Mesenteric fat pad (tissue), 1 donor: ENCODE measurements around a stretch of chr14.

GRCh38 chr14:61696471-61696752 lies 1.1 kb downstream of the HIF1A start:
- PRO-cap, result no peak

GRCh38 chr14:61720308-61720924 lies 25.1 kb downstream of the HIF1A start:
- PRO-cap, result no peak

DNA sequence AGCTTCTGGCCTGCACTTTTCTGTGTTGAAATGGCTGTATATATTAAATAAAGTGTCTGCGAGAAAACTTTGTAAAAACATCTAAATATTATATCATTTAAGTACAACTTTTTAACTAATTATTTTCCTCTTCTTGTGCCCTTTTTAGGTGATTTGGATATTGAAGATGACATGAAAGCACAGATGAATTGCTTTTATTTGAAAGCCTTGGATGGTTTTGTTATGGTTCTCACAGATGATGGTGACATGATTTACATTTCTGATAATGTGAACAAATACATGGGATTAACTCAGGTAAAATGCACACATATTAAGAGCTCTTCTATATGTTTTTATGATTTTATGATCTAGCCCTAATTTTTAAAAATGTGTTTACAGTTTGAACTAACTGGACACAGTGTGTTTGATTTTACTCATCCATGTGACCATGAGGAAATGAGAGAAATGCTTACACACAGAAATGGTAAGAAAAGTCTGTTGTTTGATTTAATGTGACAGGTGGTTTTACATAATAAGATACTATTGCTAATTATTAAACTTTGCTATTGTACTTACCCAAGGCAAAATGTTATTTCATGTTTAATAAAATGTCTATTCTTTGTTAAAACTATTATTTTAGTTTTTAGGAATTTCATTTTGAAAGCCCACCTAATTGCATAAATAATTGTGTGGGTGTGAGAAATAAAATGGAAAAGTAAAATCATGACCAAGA lies 26.2 kb downstream of the HIF1A start:
- PRO-cap, result no peak

DNA sequence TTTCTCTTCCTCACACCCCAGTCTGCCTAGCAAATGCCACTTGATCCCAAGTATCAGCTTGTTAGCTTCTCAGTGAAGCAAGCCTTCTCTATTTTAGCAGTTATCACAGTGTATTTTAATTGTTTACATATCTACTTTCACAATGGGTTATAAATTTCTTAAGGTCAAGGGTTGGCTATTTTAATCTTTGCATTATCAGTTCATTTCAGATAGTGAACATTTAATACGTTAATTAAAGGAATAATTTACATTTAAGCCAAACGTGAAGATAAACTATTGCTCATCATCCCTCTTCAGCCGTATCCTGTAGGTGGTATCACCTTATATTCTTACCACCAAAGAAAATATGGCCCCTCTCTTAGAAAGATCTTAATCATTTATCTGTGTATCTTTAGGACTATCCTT lies 26.8 kb upstream of the SNAPC1 start:
- PRO-cap, result no peak

GRCh38 chr14:63192045-63192512 lies 12.2 kb upstream of the RHOJ start:
- PRO-cap, result no peak

DNA sequence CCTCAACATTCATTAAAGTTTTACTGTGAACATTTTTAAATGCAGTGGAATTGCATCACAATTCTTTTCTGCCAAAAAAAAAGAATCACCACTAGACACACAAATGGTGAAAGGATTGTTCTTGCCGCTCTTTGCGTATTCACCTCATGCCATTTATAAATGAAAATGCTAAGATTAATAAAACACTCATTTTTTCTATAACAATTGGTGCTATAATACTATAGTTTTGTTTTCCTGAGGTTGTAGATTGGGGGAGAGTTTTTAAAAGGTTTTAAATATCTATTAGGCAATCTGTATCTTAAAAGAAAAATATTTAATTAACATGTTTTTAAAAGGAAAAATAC lies 1.1 kb downstream of the RHOJ start:
- PRO-cap, result no peak

- PRO-cap, result no peak
Observed at GRCh38 chr14:63424008-63424478, 105.3 kb upstream of the GPHB5 start.

DNA sequence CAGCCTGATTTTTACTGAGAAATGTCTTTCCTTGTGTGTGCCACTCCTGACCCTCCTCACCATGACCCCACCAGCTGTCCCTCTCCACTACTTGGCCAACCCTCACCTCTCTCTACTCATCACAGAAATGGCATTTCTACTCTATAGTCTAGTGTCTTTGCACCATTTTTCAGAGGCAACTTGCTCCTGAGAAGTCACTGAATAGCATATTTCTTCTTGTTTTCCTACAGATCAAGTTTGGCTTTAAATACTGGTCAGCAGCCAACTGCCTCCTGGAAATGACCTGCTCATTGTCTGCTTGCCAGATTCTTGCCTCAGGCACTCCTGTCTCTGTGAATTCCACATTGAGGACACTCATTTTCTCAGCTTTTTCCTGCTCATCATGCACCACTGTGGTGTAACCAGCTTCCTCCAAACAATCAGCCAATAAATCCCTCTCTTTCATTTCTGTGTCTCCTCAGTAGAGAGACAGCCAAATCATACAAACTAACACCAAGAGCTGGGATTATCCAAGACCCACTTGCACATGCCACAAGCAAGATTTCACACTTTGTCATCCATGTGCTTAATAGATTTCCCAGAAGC lies 105.2 kb downstream of the PPP2R5E start:
- PRO-cap, result no peak

DNA sequence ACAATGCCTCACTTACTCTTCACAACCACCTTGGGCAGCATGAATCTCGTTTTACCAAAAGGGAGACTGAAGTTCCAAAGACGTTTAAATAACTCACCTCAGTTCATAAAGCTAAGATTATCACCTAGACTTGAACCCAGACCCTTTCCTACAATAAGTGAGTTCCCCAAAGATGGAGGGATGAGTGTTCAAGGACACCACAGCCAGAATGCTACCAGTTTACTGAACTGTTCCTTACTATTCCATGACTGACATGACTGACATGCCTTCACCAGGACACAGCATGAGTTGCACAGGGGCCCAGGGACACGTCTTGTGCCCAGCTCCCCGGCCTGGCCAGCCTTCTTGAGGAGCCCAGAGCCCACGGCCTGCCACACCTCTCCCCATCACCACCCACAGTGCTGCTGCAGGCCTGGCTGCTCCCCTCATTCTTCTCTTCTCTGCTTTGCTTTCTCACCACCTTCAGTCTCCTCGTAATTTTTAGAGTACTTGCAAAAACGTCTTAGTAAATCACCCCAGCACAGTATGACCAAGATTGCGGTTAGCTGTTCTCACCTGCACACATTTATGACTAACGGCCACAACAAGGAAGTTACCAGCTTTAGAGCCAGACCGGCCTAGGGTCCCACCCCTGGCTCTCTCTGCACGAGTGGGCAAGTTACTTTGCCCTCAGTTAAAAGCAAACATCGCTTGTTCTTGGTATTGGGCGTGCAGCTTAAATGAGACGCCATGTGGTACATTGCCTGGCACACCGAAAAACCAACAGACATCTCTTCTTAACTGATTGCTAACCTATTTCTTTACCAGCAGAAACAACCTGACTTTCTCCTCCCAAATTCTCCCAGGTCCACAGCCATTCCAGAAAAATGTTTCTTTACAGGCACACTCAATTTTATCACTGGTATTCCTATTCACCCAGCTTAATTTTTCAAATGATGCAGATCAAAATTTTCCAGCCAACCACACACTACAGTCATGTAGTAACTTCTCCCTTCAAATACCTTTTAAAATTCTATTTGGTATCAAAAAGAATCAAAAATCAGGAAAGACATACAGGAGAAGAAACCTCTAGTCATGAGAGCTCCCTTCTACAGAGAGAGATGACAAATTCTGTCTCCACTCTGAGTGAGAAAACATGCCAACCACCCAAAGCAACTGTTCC lies 18.4 kb downstream of the PPP2R5E start:
- PRO-cap, result no peak

DNA sequence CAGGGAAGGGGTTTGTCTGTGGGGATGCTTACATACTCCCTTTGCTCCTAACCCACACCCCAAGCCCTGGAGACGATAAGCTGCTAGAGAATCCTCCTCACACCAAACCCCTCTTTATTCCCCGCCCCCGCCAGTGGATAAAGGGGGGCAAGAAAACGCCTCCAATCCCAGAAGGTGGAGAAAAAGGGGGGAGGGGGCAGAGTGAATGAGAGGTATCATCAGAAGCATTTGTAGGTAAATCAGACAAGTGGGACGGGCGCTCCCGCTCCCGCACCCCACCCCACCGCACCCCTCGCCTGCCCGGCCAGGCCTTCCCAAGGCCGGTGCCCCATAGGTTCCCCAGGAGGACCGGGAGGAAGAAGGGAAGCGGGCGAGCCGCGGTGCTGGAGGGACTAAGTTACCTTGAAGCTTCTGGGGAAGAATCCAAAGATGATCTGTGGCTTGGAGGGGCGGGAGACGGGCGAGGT lies 766 bp downstream of the PPP2R5E start:
- PRO-cap, result no peak

GRCh38 chr14:63641120-63641387 lies 617 bp downstream of the WDR89 start:
- PRO-cap, result no peak

DNA sequence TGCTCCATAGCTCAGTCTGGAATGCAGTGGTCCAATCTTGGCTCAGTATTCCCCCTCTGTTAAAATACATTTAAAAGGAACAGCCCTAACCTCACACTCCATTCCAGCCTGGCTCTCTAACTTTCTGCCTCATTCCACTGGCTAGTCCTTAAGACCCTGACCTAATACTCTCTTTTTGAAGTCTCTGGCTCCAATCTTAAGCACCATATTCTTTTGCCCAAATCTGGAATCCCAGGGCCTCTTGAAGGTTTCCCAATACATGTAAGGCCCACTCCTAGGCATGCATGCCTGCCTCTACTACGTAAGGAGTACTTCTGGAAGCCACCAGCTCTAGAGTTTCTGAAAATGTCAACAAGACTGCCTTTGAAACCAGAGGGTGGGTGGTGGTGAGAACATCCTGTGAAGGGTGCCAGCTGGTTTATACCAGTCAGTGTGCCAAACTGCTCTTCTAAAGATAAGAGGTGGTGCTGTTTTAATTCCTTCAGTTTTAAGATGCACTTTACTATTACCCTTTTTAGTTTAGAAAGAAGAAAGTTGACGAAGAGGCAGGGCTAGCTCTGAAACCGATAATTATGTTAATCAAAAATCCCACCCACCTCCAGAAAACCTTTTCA lies 8.6 kb upstream of the WDR89 start:
- PRO-cap, result no peak

GRCh38 chr14:63759542-63759826 lies 31.6 kb upstream of the SGPP1 start:
- PRO-cap, result no peak

- PRO-cap, result no peak
Observed at GRCh38 chr14:63869679-63870287, 17.0 kb downstream of the SYNE2 start.

- PRO-cap, result no peak
Observed at GRCh38 chr14:63936613-63937498, 84.1 kb downstream of the SYNE2 start.

GRCh38 chr14:63998710-63999260 lies 146.0 kb downstream of the SYNE2 start:
- PRO-cap, result no peak

- PRO-cap, result no peak
Observed at GRCh38 chr14:64031032-64031394, 178.2 kb downstream of the SYNE2 start.

GRCh38 chr14:64098595-64098854 lies 195.6 kb downstream of the ESR2 start:
- PRO-cap, result no peak

GRCh38 chr14:64235958-64236779 lies 58.0 kb downstream of the ESR2 start:
- PRO-cap, result no peak

DNA sequence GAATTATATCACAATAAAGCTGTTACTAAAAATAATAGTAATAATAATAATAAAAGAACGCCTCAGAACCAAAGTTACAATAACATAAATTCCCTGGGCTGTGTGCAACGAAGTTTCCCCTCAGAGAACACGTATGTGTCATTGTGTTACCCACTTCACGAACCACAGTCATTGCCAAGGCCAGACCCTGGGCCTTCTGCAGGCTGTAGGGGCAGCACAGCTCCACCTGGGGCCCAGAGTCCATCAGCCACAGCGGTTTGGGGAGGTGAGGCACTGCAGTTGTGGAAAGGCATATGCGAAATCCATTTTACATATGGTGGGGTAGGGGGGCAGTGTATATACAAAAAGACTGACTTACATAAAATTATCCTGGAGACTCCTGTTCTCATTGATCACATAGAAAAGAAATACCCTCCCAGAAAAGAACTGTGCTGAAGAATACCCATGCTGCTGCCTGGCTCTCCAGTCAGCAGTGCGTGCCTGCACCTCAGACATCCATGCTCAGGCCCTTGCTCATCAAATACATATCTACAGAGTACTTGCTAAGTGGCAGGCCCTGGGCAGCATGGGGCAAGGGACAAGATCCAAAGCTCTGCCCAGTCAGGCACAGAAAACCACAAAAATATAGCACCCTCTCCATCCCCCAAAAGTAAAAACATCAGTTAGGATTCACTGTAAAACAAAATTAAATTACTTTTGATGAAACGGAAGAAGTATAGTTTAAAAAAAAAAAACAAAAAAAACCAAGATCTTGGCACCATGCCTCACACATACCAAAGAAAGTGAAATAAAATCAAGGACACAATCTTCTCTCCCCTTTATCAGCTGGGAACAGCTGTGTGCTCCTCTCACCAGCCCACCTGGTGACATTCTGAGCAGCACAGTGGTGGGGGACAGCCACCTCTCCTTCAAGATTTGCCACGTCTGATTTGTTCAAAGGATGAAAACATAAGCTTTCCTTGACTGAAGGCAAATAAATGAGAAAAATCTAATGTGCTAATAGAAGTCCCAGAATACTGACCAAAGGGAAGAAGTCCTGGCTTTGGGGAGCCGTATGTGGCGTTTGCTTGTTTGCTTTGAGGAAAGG lies 55.8 kb downstream of the ESR2 start:
- PRO-cap, result no peak